GM23248 (cell line): ENCODE results near the gene AKR1B15.

DNA sequence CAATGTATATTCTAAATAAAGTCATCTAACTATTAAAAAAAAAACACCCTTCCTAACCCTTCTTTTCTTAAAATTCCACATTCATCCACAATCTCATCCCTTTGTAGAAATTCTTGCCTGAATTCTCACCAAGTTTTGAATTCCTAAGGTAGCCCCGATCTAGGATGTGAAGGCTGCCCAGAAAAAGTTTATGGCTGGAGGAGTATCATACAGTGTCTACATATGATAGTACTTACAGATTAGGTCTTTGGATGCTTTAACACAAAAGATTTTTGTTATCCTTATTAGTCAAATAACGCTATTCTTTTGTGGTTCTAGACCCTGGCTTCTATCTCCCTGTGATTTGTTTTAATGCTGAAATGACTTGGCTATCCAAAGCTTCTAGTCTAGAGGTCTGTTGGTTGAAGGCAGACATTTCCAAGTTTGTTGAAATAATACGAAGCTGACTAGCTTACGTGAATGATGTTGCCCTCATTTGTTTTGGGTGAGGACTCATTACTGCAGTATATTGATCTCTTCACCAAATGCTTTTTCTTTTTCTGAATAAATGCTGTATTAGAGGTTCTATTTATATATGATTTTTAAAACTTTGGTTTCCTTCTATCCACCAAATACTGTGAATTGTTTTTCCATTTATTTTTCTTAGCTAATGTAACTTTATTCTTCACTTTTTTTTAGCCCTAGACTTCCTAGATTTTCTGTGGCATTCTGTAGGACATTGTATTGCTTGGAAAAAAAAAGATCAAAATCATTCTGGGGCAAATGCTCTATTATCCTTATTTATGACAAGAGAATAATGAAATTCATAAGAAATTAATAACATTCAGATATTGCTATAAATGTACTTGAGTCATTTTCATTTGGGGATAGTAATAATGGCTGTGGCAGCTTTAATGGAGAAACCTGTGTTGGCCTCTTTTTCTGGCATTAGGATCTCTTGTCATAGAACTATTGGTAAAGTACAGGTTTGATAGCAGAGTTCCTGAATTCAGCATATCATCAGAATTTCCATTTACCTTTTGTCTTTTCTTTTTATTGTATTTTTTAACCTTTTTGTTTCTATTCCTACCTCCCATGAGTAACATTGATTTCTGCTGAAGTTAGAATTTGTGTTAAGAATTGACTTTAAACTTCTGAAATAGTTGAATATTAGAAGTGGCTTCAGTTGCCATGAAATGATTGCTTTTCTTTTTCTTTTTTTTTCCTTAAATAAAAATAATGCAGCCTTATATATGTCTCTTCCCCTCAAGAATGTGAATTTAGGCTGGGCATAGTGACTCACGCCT, 64.8 kb downstream of the PODXL start:
- RAMPAGE, long total RNA, result no peak

- RAMPAGE, long total RNA, result no peak
Observed at GRCh38 chr7:131502738-131503497, 53.5 kb downstream of the PODXL start.

GRCh38 chr7:131529187-131529633, 27.2 kb downstream of the PODXL start:
- RAMPAGE, long total RNA, result no peak

GRCh38 chr7:131538198-131538931, 18.1 kb downstream of the PODXL start:
- RAMPAGE, long total RNA, result no peak

DNA sequence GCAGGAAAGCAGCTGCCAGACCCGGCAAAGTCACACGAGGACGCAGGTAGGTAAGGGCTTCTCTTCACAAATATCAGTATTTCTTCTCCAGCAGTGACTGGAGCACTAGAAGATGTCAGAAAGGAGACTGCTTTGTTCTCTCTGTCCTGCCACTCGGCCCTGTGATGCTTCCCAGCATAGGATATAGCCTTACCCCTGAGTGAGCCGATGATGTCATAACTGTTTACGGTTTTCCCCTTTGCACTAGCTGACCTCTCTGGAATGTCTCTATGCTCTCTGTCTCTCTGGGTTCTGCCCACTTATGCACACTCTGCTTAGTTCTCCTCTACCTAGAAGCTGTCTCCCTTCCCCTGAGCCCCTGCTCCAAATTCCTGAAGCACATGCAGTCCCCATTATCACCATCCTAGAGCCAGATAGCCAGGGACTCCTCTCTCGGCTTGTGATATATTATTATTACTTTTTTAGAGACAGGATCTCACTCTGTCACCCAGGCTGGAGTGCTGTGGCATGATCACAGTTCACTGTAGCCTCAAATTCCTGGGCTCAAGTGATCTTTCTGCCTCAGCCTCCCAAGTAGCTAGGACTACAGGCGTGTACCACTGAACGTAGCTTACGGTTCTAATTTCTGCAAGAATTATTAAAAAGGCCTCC, 167.6 kb upstream of the PODXL start:
- RAMPAGE, long total RNA, result no peak

- RAMPAGE, long total RNA, result no peak
Observed at GRCh38 chr7:131909220-131909960, 353.0 kb upstream of the PODXL start.

GRCh38 chr7:132145051-132145945, 431.0 kb downstream of the PLXNA4 start:
- RAMPAGE, long total RNA, result no peak

- RAMPAGE, long total RNA, result no peak
Observed at GRCh38 chr7:132398114-132398805, 178.0 kb downstream of the PLXNA4 start.

GRCh38 chr7:132402233-132402490, 174.1 kb downstream of the PLXNA4 start:
- RAMPAGE, long total RNA, result no peak

DNA sequence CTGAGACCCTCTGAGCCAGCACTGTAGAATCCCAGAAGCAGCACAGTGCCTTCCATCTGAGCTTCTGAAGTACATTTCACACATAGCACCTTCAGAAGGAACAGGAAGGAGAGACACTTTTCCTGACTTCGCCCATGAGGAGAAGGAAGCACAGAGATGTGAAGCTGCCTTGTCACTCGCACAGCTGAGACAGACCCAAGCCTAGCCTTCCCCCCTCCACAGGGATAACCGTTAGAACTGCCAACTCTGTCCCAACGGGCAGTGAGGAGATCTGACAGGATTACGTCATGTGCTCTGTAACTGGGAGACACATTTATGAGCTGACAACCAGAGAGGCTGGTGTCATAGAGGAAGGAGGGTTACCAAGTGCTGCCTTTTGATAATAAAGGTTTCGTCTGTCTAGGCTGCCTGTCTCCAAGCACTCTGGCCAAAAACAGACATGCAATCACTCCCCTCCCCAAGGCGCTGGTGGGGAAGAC, 166.0 kb downstream of the PLXNA4 start:
- RAMPAGE, long total RNA, result no peak

GRCh38 chr7:132431239-132431709, 145.0 kb downstream of the PLXNA4 start:
- RAMPAGE, long total RNA, result no peak

- RAMPAGE, long total RNA, result no peak
Observed at GRCh38 chr7:132758904-132759319, 182.6 kb upstream of the PLXNA4 start.

GRCh38 chr7:133501844-133502213, 249.0 kb downstream of the EXOC4 start:
- RAMPAGE, long total RNA, result no peak

- RAMPAGE, long total RNA, result no peak
Observed at GRCh38 chr7:133670616-133671391, 417.9 kb downstream of the EXOC4 start.

DNA sequence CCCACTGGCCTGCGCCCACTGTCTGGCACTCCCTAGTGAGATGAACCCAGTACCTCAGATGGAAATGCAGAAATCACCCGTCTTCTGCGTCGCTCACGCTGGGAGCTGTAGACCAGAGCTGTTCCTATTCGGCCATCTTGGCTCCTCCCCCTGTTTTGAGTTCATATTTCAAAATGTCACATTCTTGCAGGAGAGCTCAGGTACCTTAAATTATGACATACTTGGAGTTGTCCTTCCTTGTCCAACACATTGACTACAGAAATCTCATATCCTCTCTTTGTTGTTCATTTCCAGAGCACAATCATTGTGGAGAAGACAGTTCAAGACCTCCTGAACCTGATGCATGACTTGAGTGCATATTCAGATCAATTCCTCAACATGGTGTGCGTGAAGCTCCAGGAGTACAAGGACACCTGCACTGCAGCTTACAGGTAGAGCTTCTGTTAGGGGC, 231.8 kb upstream of the LRGUK start:
- RAMPAGE, long total RNA, result no peak

- RAMPAGE, long total RNA, result no peak
Observed at GRCh38 chr7:134432237-134433050, 26.5 kb downstream of the AKR1B1 start.

- RAMPAGE, long total RNA, result no peak
Observed at GRCh38 chr7:134502387-134502938, 24.9 kb upstream of the AKR1B10 start.

DNA sequence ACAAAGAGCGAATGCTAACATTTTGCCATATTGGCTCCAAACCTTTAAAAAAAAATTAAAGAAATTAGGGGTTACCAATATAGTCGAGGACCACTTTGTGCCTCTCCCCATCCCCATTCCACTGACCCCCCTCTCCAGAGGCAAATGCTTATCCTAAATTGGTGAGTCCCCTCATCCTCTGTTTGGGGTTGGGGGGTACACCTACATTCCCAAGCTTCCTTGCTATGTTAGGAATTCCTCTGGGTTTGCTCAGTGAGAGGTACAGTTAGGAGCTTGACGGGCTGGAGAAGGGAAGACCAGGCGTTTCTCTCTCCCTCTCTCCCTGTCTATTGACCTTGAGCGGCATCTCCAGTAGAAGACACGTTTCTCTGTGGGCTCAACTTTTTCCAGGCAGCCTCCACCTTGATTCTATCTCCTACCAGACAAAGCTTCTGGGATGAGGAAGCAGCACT, 6.7 kb upstream of the AKR1B15 start:
- RAMPAGE, long total RNA, result no peak

GRCh38 chr7:134548726-134549400, at the start of gene AKR1B15:
Gene AKR1B15 (plus strand): TSS chr7:134549110.
- RAMPAGE, long total RNA, result no peak

- RAMPAGE, long total RNA, result no peak
Observed at GRCh38 chr7:134554195-134554595, 5.3 kb downstream of the AKR1B15 start.